H7 (cell line): ENCODE measurements around a stretch of chr2.

DNA sequence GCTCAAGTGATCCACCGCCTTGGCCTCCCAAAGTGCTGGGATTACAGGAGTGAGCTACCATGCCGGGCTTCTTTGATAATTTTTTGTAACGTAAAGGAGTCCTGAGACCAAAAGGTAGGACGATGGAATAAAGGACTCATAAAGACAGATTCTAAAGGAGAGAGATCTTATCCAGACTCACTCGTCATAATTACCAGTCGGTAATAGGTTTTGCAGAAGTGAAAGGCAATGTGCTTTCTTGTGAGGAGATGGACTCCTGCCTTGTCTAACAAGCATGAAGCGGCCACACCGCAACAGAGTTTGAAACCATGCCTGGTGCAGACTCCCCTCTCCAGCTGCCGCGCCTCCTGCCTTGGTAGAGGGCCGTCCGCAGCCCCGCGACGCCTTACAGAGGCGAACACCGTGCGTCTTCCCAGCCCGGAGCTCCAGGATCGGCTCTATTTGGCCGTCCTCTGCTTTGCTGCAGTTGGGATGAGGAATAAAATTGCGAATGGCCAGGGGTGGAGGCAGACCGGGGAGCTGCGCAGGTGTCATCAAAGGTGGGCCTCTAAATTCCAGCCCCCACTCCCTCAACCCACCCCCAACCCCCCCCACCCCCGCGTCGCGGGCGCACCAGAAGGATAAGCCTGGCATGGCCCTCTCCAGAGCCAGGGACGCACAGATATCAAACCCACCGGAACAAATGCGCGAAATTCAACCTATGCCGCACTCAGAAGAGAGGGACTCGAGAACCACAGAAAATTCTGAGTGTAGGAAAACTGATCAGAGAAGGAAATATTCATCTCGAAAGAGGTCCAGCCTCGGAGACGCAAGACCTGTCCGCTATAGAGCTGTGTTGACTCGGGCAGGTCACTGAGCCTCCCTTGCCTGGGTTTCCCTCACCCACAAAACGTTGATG, 1.2 kb downstream of the TRABD2A start:
- RAMPAGE, long total RNA, result no peak

DNA sequence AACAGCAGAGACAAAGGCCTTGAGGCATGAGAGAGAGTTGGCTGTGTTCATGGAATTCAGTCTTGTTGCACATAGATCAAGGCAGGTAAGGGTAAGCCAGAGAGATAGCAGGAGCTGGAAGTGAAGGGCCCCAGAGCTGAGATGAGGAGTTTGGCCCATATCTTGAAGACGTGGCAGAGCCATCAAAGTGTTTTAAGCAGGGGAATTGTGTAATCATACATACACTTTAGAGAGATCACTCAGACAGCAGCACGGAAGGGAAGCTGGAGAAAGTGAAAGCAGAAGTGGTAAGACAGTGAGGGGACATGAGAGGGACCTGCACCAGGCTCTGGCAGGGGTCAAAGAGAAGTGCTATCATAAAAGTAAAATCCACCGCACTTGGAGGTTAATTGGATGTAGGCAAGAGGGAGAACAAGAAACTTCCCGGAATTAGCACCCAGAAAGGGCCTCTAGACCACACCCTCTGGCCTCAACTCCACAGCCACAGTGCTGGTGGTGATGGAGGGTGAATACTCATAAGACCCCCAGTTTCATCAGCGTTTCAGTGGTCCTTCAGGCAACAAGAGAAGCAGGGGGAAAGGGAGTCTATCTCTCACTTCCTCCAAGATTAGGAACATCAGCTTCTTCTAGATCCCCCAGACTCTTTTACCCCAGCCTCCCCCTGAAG, 8.0 kb upstream of the TRABD2A start:
- RAMPAGE, long total RNA, result no peak

- RAMPAGE, long total RNA, result no peak
These were observed 1.0 kb upstream of the KCMF1 start for GRCh38 chr2:84969994-84970254.

GRCh38 chr2:85132888-85133185, 355 bp upstream of the TCF7L1 start:
- RAMPAGE, long total RNA, result no peak

GRCh38 chr2:85269925-85270572, 57.7 kb downstream of the TGOLN2 start:
- RAMPAGE, long total RNA, result no peak

DNA sequence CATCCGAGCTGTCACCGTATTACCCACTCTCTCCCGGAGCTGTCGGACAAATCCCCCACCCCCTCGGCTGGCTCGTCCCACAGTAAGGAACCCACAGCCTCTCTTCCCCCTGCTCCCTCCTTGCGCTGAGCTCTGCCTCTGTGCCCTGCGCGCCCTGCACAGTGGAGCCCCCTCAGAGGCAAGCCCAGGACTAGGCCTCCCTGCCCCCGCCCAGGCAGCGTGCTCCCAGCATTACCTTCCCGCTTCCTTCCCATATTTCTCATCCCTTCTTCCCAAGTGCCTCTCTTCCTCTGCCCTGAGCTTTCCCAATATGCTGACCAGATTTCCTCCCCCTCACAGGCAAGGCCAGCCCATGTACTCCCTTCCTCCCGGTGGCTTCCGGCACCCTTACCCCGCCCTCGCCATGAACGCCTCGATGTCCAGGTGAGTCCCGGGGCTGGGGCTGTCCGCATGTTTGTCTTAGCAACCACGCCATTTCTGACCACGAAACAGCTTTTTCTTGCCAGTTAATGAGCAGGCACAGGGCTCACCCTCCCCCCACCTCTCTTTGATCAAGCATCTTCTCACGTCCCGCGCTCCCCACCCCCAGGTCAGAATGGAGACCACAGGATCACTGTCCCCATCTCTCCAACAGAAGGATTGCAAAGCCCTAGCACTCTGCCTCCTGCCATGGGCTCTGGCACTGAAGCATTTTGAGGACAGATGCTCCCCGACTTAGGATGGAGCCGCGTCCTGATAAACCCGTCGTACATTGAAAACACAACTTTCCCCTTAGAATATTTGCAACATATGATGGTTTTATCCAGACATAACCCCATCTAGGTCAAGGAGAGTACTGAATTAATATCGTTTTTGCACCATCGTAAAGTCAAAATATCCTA, 23.6 kb downstream of the TGOLN2 start:
- RAMPAGE, long total RNA, result no peak

- RAMPAGE, long total RNA, result no peak
These were observed 22.6 kb downstream of the TGOLN2 start for GRCh38 chr2:85305024-85305685.

GRCh38 chr2:85320870-85321786, 6.7 kb downstream of the TGOLN2 start:
- RAMPAGE, long total RNA, result no peak

- RAMPAGE, long total RNA, result no peak
These were observed 4.2 kb downstream of the TGOLN2 start for GRCh38 chr2:85323447-85324154.

- RAMPAGE, long total RNA, result no peak
These were observed 9.0 kb downstream of the RETSAT start for GRCh38 chr2:85345161-85345877.

- RAMPAGE, long total RNA, result no peak
These were observed 15.0 kb downstream of the SH2D6 start for GRCh38 chr2:85433079-85434442.

- RAMPAGE, long total RNA, result no peak
These were observed 40.0 kb upstream of the MAT2A start for GRCh38 chr2:85498890-85499467.

- RAMPAGE, long total RNA, result no peak
These were observed 34.1 kb upstream of the MAT2A start for GRCh38 chr2:85504536-85505625.

GRCh38 chr2:85540212-85540869, 1.4 kb downstream of the MAT2A start:
- RAMPAGE, long total RNA, result no peak

- RAMPAGE, long total RNA, result no peak
These were observed 4.9 kb downstream of the MAT2A start for GRCh38 chr2:85543977-85544235.

- RAMPAGE, long total RNA, result no peak
These were observed 6.2 kb downstream of the MAT2A start for GRCh38 chr2:85545202-85545544.

DNA sequence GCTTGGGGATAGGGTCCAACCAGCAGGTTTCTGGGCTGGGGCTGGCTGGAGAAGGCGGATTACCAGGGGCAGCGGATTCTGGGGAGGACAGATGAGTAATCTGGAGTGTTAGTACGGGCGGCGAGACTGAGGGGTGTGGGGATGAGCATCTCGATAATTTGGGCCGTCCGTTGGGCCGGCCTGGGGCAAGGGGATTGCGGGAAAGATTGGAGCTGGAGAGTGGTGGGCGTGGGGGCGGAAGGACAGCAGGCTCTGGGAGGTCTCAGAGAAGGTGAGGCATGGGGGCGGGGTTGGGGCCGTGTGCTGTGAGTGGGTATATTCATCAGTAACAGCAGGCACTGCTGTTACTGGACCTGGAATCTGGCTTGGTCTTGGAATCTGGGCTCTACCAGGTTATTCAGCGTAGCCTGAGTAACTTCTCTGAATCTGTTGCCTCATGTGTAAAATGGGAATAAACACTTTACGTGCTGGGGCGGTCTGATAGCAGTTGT, 363 bp downstream of the RNF181 start:
- RAMPAGE, long total RNA, result no peak

DNA sequence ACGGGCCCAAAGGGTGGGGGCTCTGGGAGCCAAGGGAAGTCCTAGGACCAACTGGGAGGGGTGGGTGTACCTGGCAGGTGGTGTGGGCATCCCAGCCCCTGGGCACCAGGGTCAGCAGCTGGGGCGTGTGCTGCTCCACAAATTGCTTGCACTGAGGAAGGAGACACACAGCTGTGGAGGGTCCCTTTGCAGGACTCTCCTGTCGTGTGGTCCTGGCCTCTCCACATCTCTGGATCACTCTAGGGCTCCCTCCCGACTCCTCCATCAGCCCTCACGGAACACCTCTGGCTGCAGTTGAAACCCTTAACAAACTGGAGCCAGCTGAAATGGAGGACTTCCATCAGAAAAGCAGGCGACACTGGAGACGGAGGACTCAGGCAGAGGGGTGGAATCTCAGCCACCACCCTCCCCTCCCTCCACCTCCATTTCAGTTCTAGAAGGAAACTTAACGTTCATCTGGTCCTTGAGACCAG, 6.0 kb downstream of the SFTPB start:
- RAMPAGE, long total RNA, result no peak

GRCh38 chr2:85709742-85710147, 15.6 kb downstream of the GNLY start:
- RAMPAGE, long total RNA, result no peak

GRCh38 chr2:85710479-85710904, 16.3 kb downstream of the GNLY start:
- RAMPAGE, long total RNA, result no peak